ENCODE data around the genes ROM1, C11orf98, SLC22A6 and RCOR2.

DNA sequence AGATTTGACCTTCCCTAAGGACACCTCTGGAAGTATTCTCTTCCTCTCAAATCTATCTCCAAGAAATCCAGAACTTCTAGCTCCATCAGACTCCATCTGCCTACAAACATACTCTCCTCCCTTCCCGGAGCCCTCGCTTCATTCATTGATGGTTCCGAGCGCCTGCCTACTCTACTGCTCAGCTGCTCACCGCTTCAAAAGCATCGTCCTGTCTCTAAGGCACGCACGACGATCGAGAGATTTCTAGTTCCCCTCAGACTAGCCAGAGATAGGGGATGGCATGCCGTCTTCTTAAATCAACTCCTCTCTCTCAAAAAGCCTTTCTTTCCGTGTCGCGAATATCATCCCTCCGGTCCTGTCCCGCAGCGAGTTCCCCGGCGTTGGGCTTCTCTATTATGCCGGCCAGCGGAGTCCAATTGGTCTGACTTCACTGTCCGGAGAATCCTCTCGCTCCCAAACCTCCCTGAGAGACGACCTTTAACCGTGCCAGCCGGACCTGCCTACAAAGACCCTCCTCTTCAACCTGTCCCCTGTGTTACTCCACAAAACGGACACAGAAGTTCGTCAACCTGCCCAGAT is 641 bp downstream of the EEF1G start:
- RRBS: 3% methylated on average over 6 of the region's 28 CpGs

DNA sequence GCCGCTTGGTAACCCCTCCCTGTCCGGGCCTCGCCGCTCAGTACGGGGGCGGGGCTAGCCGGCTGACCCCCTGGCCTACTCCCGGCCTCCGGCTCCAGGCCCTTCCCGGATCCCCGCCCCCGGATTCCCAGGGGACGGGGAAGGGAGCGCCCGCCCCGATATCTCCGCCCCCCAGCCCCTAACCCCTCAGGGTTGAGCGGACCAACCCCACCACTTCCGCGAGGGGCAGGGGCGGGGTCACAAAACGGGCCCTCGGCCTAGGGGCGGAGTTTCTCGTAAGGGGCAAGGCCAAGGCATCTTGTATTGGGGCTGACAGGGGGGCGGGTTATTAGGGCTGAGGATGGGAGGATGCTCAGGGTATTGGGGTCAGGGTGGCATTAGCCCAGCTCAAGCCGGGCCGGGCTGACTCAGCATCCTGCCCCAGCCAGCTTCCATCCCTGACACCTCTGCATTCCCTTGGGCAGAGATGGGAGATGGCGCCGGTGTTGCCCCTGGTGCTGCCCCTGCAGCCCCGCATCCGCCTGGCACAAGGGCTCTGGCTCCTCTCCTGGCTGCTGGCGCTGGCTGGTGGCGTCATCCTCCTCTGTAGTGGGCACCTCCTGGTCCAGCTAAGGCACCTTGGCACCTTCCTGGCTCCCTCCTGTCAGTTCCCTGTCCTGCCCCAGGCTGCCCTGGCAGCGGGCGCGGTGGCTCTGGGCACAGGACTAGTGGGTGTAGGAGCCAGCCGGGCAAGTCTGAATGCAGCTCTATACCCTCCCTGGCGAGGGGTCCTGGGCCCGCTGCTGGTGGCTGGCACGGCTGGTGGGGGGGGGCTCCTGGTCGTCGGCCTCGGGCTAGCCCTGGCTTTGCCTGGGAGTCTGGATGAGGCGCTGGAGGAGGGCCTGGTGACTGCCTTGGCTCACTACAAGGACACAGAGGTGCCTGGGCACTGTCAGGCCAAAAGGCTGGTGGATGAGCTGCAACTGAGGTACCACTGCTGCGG is at the start of gene ROM1:
TSS of gene ROM1 (plus strand) at position 449 of the 982 bp plus-strand sequence.
- RRBS: 14% methylated on average over 8 of the region's 46 CpGs

GRCh38 chr11:62665025-62665371 is at the start of gene C11orf98:
C11orf98 (minus strand) TSS chr11:62665210.
- RRBS: 2% methylated on average over 16 of the region's 32 CpGs

DNA sequence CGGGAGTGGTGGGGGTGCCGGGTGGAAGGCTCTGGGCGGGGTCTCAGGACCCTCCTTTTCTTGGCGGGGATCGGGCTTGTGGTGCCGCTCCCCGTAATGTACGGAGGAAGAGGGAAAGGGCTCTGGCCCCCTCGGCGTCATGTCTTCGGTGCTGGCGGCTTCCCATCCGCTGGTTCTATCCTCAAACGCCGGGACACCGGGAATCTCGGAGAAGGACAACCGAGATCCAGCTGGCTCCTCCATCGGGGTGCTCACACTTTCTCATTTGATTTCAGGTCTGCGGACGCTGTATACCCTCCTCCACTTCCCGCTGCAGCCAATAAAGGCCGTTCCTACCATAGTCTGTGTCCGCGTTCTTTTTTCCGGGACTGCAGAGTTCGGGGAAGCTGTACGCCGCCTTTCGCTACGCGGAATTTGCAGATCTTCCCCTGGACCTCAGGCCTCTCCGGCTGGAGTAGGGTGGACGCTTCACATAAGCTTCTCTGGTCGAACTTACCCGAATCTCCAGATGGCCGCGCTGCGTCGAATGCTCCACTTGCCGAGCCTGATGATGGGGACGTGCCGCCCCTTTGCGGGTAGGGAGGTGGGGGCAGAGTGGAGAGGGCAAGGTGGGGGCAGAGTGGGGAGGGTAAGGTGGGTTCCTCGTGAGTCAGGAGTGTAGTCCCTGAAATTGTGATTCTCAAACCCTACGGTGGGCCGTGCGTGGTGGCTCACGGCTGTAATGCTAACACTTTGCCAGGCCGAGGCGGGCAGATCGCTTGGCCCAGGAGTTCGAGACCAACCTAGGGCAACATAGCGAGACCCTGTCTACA is 466 bp downstream of the CSKMT start:
- RRBS: 2% methylated on average over 7 of the region's 54 CpGs

DNA sequence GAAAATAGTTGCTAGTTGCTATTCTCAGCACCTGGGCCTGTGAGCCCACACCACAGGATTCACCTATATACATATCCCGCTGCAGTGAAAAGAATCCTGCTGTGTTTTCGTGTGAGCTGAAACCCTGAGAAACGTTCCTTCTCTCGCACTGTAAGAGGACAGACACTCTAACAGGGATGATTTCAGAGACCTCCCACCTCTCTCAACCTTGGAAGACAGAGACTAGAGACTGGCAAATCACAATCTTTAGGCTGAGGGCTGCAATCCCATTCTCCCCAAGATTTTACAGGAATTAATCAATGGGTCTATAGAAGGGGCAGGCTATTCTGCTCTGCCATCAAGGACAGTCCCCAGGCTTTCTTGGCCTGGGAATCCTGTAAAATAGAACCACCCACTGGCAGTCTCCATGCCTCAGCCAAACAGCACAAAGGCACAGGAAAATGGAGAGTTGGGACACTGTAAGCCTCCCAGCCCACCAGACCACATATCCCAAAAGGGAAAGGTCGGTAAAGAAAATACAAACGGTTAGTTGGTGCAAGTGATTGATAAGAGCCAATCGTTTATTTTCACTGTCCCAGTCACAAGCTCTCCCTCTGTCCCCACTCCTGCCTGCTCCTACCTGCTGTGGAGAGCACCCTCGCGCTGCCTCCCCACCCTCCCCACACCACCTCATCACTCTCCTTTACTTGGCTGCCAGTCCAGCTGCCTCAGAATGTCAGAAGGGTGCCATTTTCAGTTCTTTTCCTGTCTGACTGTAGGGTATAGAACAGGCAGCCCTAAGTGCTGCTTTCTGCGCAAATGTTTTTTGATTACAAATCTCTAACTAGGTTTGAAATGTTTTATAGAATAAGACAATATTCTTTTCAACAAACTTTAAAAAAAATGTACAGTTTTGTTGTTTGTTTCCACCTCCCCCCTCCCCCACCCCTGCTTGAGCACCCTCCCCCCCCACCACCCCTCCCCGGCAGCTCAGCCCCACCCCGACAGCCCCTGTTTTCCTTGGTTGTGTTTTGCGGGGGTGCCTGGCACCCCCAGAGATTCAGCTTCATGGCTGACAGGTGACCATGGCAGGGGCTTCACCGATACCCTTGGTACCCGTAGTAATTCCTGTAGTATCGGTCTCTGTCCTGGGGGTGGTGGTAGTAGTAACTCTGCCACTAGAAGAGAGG is 7.1 kb downstream of the GNG3 start:
- RRBS: no CpG with 5 or more reads among the region's 16 CpGs

DNA sequence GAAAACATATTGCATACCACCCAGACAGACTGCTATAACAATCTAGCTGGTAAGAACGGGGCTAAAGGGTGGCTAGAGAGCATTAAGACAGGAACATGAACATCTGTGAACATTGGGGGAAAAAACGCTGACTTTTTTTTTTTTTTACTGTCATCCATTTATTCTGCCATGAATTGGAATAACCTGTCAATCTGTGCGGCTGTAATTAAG is 657 bp downstream of the TTC9C start:
- RRBS: no CpG with 5 or more reads among the region's 3 CpGs

GRCh38 chr11:62752563-62753040 is 1.4 kb downstream of the ZBTB3 start:
- RRBS: no CpG with 5 or more reads among the region's 1 CpG

DNA sequence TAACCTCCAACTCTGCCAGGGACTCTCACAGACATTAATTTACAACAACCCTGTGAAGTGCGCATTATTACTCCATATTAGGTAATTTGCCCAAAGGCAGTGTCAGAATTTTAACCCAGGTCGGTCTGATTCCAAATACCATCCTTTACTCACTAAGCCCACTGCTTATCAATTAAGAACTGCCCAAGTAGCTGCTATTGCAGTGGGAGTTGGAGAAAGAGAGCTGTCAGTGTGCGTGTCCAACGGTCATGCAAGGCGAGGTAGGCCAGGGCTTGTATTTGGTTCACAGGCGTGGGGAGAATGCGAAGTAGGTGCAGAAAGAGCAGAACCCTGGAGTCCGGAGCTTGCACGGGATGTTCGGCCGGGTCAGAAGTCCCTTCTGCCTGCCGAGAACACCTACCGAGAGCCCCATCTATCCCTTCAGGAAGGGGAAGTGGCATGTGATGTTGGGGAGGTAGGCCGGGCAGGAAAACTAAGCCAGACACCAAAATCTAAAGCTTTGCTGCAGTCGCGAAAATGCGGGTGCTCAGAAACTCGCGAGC is 573 bp upstream of the TAF6L start:
- RRBS: 2% methylated on average over 3 of the region's 19 CpGs

DNA sequence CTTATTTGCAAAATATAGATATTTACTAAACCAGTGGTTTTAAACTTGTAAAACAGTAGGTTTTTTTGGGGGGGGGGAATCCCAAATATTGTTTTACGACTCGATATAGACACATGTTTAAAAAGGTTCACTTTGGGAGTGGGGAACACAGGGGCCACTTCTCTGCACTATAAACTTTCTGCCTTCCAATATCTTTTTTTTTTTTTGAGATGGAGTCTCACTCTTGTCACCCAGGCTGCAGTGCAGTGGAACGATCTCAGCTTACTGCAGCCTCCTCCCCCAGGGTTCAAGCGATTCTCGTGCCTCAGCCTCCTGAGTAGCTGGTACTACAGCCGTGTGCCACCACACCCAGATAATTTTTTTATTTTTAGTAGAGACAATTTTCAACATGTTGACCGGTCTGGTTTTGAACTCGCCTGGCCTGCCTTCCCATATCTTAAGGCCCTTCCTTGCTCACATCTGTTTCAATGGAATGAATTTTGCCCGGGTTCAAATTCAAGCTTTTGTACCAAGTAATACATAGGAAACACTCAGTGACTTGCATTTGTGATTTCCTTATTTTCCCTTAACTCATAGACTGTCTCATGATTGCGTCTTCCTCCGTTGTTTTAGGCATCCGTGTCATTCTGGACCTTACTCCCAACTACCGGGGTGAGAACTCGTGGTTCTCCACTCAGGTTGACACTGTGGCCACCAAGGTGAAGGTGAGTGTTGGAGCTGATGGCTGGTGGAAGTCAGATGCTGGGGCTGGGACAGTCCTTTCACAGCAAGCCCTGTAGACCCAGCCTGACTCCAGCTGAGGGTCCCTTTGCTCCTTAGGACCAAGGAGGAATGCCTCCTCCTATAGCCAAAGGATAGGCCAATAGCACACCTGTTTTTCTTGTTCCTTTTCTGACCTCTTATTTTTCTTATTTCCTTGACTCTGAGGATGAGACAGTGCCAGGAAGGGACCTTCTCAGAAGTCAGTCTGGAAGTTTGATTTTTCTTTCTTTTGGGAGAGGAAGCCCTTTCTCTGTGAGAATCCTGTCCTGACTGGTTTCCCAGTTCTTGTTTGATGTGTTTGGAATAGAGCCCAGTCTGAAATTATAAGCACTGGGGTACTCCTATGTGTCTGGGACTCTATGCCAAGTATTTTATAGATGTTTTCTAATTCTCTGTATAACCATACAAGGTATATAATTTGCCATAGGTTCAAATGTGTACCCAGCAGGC is 2.0 kb downstream of the SLC3A2 start:
- RRBS: 9% methylated on average over 3 of the region's 14 CpGs

- RRBS: no CpG with 5 or more reads among the region's 20 CpGs
These were observed 7.5 kb downstream of the SLC3A2 start for GRCh38 chr11:62887888-62888897.

DNA sequence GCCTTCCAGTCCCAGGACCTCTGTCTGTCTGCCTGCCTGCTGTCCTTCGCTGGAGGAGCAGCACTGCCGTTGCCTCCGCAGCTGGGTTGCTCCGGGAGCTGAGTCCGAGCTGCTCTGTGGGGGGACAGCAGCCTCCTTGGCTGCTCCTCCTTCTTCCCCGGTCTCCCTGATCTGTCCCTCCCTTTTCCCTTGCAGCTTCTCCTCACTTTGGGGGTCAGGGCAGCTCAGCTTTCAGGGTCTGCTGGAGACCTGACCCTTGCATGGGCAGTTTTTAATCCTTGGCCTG is at the start of gene SLC22A6:
TSS of gene SLC22A6 (minus strand) at position 243 of the 286 bp plus-strand sequence.
- RRBS: 41% methylated on average over 3 of the region's 6 CpGs

DNA sequence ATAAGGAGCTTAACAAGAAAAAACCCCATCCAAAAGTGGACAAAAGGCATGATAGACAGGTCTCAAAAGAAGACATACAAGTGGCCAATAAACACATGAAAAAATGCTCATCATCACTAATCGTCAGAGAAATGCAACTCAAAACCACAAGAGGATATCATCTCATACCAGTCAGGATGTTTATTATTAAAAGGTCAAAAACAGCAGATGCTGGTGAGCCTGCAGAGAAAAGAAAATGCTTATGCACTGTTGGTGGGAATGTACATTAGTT is 12.6 kb downstream of the LGALS12 start:
- RRBS: no CpG with 5 or more reads among the region's 1 CpG

DNA sequence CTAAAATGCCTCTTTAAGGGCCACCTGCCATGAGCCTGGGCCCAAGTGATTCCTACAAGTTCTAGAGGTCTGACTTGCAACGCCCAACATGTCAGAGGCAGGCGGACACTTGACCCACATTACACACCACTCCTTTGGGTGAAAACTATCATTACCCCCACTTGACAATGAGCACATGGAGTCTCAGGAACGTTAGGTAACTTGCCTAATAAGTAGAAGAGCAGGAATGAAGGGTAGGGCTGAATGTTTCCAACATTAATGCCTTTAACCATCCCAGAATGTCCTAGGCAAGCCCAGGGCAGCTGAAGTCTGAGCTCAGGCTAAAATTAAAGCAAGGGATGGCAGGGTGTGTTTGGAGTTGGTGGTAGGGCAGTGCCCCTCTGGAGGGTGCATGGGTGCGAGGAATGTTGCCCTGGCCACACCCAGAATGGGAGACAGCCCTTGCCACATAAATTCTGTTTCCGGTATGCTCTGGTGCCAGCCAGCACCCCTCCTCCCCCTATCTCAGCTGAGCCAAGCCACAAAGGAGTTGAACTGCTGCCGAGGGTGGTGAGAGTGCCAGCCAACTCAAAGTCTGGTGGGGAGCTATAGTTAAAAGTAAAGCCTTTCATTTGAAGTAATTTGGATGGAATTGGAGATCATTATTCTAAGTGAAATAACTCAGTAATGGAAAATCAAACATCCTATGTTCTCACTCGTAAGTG is 2.5 kb downstream of the PLAAT2 start:
- RRBS: no CpG with 5 or more reads among the region's 7 CpGs

- RRBS: 7% methylated on average over 26 of the region's 43 CpGs
These were observed 653 bp downstream of the RCOR2 start for GRCh38 chr11:63916271-63916751.

DNA sequence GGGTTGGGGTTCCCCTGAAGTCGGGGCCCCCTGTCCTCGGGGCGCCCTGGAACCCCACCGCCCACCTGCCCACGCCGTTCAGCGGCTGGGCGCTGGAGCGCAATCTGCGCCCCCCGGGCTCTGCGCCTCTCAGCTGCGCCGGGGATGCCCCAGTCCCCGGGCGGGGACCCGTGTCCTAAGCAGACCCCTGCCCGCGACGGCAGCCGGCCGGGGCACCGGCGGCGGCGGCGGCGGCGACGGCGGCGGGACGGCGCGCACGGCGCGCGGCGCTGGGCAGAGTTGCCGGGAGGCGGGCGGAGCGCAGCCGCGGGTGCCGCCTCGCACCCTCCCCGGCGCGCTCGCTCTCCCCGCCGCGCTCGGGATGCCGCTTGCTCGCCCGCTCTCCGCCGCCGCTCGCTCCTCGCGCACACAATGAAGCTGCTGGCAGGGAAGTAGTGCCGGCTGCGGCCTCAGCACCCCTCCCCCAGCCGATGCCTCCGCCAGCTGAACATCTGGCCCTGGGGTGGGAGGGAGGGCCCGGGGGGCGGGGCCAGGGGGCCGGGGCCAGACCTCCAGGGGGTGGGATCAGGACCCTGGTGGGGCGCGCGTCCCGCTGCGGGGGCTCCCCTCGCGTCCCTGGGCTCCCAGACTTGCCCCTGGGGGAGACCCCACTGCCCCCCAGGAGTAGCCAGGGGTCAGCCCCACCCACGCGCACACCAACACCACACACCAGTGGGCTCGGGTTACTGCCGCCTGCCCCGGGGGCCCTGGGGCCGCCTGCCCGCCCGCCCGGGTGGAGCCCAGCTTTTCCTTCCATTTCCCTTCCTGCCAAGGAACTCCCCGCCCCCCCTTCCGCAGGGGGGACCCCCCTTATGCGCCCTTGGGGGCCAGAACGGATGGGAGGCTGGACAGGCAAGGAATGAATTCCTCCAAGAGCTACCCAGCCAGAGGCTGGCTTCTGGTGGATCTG is at the start of gene RCOR2:
TSS of gene RCOR2 (minus strand) at position 413 of the 949 bp plus-strand sequence.
- RRBS: 2% methylated on average over 43 of the region's 92 CpGs

DNA sequence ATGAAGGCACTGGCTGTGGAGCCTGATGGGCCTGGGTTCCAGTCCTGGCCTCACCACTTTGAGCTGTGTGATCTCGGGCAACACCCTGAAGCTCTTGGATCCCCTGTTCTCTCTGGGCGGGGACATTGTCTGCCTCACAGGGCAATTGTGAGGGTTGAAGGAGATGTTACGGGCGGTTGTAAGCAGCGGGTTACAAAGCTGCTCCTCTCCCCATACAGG is 4.8 kb downstream of the OTUB1 start:
- RRBS: no CpG with 5 or more reads among the region's 5 CpGs

- RRBS: 5% methylated on average over 13 of the region's 27 CpGs
These were observed 13.8 kb downstream of the OTUB1 start for GRCh38 chr11:64000112-64000434.

DNA sequence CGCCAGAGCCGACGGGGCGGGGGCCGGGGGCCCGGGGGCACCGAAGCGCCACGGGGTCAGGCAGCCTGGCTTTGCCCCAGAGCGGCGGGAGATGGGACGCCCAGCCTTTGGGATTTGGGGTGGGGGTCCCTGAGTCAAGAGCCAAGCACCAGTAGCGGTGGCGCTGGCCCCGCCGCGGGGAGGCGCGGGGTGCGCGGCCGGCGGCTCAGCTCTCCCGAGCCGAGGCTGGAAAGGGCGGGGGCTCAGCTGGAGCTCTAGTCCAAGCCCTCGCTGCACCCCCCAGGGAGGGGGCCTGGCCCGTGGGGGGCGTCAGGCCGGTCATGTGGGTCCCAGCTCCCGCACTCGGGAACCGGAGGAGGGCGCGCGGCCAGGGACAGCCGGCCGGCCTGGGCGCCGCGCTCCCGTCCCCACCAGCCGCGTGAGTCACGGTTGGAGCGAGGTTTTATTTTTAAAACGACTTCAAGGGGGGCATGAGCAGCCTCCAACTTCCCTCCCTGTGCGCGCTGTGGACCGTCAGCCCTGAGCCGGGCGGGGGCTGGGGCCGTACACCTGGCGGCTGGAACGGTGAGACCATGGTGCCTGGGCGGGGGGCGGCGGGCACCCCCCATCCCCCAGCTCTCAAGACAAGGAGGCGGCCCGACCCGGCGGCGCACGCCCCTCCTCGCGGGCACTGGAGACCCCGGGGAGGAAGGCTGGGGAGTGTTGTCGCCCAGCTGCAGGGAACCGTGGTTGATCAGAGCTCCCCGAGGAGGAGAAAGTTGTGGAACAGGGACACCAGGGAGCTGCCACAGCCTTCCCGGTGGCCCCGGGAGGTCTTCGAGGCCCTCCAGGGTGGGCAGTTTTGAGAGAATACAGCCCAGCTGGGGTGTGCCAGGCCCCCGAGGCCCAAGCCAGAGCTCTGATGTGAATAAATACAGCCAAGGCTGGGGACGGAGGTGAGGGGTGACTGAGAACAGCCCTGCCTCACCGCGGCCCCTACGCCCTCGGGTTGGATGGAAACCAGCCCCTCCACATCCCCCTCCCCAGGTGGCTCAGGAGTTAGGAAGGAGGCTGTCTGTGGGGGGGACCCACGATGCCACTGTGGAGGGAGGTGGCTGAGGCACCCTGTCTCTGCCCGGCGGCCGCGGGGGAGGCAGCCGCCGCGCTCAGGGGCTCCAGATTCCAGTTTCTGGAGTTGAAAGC is 872 bp downstream of the FLRT1 start:
- RRBS: 36% methylated on average over 24 of the region's 87 CpGs

DNA sequence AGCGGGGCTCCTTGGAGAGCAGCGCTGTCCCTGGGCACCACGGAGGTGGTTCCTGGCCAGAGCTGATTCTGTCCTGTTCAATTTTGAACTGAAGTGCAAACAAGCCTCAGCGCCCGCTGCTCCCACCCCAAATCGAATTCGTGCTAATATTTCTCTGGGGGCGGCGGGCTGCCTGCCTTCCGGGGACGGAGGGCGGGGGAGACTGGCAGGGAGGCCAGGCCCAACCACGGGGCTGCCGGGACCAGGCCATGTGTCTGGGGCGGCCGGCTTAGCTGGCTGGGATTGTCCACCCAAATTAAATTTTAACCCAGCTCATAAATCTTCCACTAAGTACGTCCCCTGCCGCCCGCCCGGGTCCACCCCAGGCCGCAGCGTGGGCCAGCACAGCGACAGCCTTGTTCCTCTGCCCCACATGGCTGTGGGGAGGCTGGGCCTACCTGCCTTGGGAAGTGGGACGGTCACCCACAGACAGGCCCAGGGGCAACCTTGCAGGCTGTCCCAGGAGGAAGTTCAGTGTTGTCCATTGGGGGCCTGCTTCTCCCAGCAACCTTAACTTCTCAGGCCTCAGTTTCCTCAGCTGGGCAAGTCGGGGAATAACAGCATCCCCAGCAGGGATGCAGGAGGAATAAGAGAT is 49.6 kb downstream of the FLRT1 start:
- RRBS: 60% methylated on average over 10 of the region's 25 CpGs

GRCh38 chr11:64090974-64091733 is 55.4 kb downstream of the FLRT1 start:
- RRBS: no CpG with 5 or more reads among the region's 15 CpGs